Right lobe of liver (tissue), 4 donors: ENCODE measurements around the genes HS3ST3A1 and TVP23C.

DNA sequence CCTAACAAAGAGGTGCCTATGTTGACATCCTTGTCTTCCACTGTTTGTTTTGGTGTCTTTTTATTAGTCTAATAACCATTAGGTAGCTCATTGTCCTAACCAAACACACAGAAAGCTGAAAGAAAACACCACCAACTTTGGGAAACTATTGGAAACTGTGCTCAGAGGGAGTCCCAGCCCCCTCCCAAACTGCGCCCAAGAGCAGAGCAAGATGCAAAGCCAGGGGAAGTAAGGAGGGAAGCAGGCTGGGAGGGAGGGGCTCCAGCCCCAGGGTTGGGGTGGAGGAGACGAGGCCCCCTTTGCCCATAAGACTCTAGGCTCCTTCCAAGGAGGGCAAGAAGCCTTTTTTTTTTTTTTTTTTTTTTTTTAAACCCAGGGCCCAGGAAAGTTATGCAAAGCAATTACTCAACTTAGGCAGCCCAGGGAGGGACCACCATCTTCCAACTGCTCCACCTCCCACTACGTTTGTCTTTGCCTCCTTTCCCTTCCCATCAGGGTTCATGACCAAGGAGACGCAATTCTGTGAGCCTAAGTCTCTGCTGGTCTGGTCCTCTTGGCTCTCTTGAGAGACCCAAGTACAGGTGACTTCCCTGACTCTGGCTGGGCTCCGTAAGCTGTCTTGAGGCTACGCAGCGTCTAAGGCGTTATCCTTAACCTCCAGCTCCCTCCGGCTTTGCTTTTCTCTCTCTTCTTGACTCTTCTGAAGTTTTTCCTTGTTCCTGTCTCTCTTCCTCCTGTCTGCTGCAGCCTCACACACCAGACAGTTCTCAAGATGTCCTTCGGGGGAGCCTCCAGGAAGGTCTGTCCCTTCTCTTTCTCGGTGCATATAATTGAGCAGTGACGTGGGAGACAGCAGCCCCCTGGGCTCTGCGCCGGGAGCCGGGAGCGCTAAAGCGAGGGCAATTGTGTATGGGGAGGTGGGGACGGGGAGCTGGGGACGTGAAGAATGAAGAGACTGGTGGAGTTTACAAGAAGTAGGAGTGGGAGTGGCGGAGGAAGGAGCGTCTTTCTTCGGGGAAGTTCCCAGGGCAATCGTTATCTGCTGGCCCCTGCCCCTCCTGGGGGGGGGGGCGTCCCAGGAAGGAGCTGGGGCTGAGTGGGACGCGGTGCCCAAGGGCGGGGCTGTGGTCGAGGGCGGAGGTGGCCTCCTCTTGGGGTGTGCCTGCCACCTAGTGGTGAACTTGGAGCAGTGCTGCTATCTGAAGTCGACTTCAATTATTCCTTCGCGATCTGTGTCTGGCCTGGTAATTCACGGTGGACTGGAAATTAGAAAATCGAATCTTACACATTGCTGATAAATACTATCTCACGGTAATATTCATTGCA lies 6.7 kb upstream of the PIRT start:
- PRO-cap, 4 experiments = no peak in any of the 4 experiments
- RAMPAGE, long total RNA, 2 experiments = no peak in any of the 2 experiments

DNA sequence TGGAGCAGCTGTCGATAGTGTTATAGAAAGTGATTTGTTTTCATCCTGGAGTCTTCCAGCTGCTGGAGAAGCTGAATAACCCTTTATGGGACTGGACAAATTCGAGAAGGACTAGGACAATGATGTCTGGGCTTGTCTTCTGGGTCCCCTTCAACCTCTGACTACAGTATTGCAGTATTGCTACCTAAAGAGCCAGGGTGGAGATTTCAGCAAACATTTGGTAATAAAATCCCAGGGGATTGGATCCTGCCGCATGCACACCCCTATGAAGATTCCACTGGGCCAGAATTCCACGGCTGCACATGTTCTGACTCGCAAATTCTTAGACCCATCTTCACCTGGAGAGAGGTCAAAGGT lies 93.5 kb upstream of the PIRT start:
- PRO-cap, 4 experiments = no peak in any of the 4 experiments
- RAMPAGE, long total RNA, 2 experiments = no peak in any of the 2 experiments

GRCh38 chr17:11618856-11619197 lies 20.6 kb downstream of the DNAH9 start:
- PRO-cap, 4 experiments = no peak in any of the 4 experiments
- RAMPAGE, long total RNA, 2 experiments = no peak in any of the 2 experiments

DNA sequence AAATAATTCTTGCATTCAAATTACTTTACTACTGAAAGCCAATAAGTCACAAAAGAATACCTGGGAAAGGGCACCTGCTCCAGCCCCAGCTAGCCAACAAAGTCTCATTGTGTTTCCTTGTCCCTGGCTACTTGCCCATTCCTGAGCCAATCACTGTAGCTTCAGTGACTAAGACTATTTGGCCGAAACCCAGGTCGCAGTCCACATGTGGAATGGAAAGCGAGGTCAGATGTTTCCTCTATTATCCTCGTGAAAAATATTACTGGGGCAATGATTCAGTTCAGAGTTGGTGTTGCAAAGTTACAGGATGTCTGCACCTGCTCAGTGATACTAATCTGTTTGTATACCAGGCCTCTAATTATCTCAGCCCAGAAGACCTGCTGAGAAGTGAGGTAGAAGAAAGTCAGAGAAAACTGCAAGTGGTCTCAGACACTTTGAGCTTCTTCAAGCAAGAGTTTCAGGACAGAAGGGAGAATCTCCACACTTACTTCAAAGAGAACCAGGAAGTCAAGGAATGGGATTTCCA lies 21.0 kb downstream of the DNAH9 start:
- PRO-cap, 4 experiments = no peak in any of the 4 experiments
- RAMPAGE, long total RNA, 2 experiments = no peak in any of the 2 experiments

DNA sequence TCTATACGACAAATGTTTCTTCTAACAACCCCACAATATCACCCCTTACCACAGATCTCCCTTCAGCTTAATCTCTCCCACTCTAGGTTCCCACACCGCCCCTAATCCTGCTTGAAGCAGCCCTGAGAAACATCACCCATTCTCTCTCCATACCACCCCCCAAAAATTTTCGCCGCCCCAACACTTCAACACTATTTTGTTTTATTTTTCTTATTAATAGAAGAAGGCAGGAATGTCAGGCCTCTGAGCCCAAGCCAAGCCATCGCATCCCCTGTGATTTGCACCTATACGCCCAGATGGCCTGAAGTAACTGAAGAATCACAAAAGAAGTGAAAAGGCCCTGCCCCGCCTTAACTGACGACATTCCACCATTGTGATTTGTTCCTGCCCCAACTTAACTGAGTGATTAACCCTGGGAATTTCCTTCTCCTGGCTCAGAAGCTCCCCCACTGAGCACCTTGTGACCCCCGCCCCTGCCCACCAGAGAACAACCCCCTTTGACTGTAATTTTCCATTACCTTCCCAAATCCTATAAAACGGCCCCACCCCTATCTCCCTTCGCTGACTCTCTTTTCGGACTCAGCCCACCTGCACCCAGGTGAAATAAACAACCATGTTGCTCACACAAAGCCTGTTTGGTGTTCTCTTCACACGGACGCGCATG lies 20.9 kb downstream of the ZNF18 start:
- PRO-cap, 4 experiments = no peak in any of the 4 experiments
- RAMPAGE, long total RNA, 2 experiments = no peak in any of the 2 experiments

GRCh38 chr17:12620193-12620633 lies 45.5 kb upstream of the MYOCD start:
- PRO-cap, 4 experiments = no peak in any of the 4 experiments
- RAMPAGE, long total RNA, 2 experiments = no peak in any of the 2 experiments

- PRO-cap, 4 experiments = no peak in any of the 4 experiments
- RAMPAGE, long total RNA, 2 experiments = no peak in any of the 2 experiments
Measured at GRCh38 chr17:12985335-12986368, 32.2 kb downstream of the ELAC2 start.

GRCh38 chr17:12989344-12989779 lies 28.5 kb downstream of the ELAC2 start:
- PRO-cap, 4 experiments = no peak in any of the 4 experiments
- RAMPAGE, long total RNA, 2 experiments = no peak in any of the 2 experiments

DNA sequence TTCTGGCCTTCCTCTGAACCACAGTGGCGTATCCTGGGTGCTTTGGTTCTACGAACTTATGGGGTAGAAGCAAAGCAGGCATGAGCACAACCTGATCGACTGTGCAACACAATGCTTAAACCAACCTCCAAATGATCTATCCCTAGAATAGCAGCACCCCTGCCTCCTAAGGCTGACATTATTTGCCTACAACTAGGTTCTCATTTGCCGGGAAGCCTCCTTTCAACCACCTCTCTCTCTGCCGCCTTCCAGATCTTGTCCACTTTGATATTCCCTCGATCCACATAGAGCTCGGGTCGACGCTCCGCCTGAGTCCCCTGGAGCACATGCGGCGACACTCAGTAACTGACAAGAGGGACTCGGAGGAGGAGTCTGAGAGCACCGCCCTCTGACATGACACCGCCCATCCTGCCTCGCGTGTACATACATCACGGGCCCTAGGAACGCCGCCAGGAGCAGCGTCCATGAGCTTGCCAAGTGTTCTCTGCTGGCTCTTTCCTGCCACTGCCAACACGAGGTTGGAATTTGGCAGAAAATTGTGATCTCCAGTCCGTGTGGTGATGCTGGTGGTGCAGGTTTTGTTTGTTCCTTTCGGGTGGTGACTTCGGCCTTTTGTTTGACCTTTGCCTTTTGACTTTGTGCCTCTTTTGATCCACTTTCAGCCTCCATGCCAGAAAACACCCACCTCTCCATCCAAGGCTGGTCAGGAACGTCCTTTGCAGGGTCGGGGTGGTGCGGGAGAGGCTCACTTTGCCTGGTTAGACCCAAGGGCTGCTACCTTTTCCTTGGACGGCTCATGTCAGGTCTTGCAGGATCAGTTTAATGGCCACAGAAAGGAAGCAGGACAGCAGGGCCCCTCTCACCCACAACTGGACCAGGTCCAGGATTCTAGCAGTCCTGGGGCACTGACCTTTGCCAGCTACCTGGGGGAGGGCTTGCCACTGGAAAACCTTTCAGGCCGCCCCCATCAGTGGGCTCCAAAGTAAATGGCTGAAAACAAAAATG lies 27.7 kb downstream of the ELAC2 start:
- PRO-cap, 4 experiments = peak in 4 of 4 experiments; most common plus-strand start position 655 of the sequence (in 3); most common minus-strand start position 350 of the sequence (in 2)
- RAMPAGE, long total RNA, 2 experiments = no peak in any of the 2 experiments

DNA sequence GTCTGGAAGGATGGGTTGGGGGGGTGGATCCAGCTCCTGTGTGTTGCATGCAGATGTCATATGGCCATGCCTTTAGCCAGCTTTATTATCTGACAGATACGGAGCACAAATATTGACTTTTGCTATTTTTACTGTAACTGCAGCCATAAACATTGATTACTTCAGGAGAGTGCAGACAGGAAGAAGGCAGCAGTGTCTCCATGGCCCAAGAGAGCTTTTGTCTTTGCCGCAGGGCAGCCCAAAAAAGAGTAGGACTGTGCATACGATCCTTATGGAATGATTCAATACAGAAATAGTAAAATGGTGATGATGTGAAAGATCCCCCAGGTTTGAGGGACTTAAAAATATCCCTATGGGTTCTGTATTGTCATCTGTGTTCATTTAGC lies 279.5 kb upstream of the ELAC2 start:
- PRO-cap, 4 experiments = no peak in any of the 4 experiments
- RAMPAGE, long total RNA, 2 experiments = no peak in any of the 2 experiments

DNA sequence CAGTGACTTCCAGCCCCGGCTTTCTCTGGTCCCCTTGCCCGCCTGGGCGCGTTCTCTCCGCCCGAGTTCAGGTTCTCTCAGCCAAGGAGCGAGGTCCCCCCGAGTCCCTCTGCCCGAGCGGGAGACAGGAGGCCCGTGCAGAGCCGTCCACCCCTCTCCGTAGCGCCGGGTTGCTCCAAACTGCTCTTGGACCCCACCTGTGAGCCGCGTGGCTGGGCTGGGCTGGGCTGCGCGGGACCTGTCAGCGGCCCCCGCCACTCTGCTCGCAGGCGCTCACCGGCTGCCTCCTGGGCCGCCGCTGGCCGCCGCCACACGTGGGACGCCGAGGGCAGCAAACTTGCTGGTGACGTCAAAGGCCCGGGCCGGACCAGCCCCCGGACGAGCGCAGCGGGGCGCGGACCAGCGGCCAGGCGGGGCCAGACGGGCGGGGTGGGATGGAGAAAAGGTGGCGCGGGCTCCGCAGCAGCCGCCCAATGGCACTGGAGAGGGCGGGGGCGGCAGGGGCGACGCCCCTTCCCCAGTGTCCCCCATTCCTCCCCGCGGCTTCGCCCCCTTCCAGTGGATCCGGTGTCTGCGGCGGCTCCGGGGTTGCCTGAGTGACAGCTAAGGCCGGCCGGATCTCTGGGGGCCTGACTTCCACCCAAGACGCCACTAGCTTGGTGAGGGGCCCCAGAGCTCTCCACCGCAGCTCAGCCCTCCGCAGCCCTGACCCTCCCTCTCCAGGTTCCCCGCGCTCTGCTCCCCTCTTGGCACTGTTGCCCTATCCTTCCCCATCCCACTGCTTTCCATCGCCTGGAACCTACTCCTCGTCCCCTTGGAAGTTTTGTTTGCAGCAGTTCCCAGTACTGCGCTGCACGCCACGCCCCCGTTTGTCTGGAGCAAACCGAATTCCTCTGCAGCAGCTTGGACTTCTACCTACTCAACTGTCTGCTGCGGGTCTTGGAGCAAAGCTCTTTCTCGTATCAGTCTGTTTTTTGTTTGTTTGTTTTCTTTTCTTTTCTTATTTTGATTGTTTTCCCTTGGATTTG lies at the start of gene HS3ST3A1:
Gene HS3ST3A1, minus strand, starts transcription at position 303 of the 1,028 bp plus-strand sequence.
- PRO-cap, 4 experiments = peak in 4 of 4 experiments; most common plus-strand start position 419 of the sequence (in 4); most common minus-strand start position 300 of the sequence (in 2)
- RAMPAGE, long total RNA, 2 experiments = no peak in any of the 2 experiments

- PRO-cap, 4 experiments = no peak in any of the 4 experiments
- RAMPAGE, long total RNA, 2 experiments = no peak in any of the 2 experiments
Measured at GRCh38 chr17:14525947-14526642, 225.2 kb downstream of the HS3ST3B1 start.

GRCh38 chr17:15077316-15077515 lies 187.9 kb downstream of the PMP22 start:
- PRO-cap, 4 experiments = no peak in any of the 4 experiments
- RAMPAGE, long total RNA, 2 experiments = no peak in any of the 2 experiments

- PRO-cap, 4 experiments = no peak in any of the 4 experiments
- RAMPAGE, long total RNA, 2 experiments = no peak in any of the 2 experiments
Measured at GRCh38 chr17:15180060-15180712, 84.9 kb downstream of the PMP22 start.

- PRO-cap, 4 experiments = no peak in any of the 4 experiments
- RAMPAGE, long total RNA, 2 experiments = no peak in any of the 2 experiments
Measured at GRCh38 chr17:15492309-15492981, 25.0 kb upstream of the CDRT4 start.

GRCh38 chr17:15502177-15503224 lies 35.1 kb upstream of the CDRT4 start:
- PRO-cap, 4 experiments = no peak in any of the 4 experiments
- RAMPAGE, long total RNA, 2 experiments = no peak in any of the 2 experiments

DNA sequence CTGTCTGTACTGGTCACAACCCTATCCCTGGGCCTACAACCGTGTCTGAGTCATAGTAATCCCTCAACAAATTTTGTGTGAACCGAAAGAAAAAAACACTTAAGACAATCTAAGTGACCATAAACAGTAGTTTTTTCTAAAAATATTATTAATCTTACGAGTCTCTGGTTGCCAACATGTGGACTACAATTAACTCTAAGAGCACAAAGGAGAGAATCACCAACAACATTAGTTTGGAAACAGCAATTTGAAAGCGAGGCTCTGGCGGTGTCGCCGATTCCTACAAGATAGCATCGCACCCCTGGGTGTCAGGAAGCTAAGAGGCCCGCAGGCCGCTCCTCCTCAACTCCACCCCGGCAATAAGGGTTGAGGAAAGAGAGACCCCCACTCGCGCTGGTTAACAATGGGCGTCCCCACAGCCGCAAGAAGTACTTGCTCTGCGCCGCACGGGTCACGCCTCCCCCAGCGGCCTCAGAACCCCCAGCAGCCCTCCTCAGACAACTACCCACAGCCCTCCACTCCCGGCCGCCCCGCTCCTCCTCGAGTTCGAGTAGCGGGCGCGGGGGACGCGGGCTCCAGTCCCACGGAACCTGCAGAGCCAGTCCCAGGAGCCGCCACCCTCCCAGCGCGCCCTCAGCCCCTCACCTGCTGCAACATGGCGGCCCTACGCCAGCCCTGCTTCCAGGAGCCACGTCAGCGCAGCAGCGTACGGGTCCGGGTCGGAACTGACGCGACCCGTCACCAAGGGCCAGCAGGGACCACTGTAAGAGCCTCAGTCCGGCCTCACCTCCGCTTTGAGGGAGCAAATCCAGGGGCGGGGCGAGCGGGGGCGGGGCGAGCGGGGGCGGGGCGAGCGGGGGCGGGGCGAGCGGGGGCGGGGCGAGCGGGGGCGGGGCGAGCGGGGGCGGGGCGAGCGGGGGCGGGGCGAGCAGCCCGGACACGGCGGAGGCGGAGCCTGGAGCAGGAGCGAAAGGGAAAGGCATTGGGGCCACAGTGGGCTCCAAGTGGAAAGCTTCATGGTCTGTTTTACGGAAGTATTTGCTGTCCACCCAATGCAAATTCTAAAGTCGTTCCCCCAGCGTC lies at the start of gene TVP23C:
Gene TVP23C, minus strand, starts transcription at position 692 of the 1,083 bp plus-strand sequence.
- PRO-cap, 4 experiments = peak in 4 of 4 experiments; most common plus-strand start position 963 of the sequence (in 2); most common minus-strand start position 796 of the sequence (in 3)
- RAMPAGE, long total RNA, 2 experiments = start-site peak on the minus strand in 2 of 2 experiments, centred at positions 674 to 681 of the sequence, 35 to 45 reads per replicate

DNA sequence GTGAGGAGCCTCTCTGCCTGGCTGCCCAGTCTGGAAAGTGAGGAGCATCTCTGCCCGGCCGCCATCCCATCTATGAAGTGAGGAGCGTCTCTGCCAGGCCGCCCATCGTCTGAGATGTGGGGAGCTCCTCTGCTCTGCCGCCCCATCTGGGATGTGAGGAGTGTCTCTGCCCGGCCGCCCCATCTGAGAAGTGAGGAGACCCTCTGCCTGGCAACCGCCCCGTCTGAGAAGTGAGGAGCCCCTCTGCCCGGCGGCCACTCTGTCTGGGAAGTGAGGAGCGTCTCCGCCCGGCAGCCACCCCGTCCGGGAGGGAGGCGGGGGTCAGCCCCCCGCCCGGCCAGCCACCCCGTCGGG lies 77.7 kb upstream of the ADORA2B start:
- PRO-cap, 4 experiments = peak in 1 of 4 experiments; most common minus-strand start position 265 of the sequence (in 1)
- RAMPAGE, long total RNA, 2 experiments = no peak in any of the 2 experiments

GRCh38 chr17:16006048-16006636 lies 6.5 kb downstream of the TTC19 start:
- PRO-cap, 4 experiments = no peak in any of the 4 experiments
- RAMPAGE, long total RNA, 2 experiments = no peak in any of the 2 experiments

DNA sequence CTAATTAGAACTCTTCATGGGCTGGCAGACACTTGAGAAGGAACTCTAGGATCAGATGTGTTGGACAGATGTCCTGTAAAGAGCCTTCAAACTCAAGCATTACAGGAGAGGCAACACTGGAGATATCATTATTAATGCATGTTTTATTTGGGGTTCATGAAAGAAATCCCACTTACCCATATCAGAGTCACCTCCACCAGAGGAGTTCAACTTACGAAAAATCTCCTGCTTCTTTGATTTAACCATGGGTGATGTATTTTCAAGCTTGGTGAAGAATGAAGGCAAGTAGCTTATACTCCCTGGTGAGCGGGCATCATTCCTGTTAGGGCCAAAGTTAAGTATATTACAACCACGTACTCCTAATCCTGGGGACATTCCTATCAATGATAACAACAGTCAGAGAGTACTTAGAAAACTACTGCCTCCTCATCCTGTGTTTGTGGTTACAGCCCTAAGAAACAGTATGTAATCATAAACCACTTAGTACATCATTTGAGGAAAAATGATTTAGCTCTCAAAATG lies 47.2 kb downstream of the TTC19 start:
- PRO-cap, 4 experiments = peak in 1 of 4 experiments; most common minus-strand start position 11 of the sequence (in 1)
- RAMPAGE, long total RNA, 2 experiments = no peak in any of the 2 experiments